Mesangial cell (primary cell): ENCODE data around the gene F13A1.

GRCh38 chr6:5447476-5448122 is 186.3 kb downstream of the FARS2 start:
- RAMPAGE, long total RNA: no peak

GRCh38 chr6:5672670-5673030 is 334.1 kb downstream of the NRN1 start:
- RAMPAGE, long total RNA: no peak

- RAMPAGE, long total RNA: no peak
Measured at GRCh38 chr6:6317762-6318439, 2.6 kb downstream of the F13A1 start.

GRCh38 chr6:6320395-6321224 is at the start of gene F13A1:
Gene F13A1 (minus strand): TSS chr6:6320662.
- RAMPAGE, long total RNA: no peak

- RAMPAGE, long total RNA: no peak
Measured at GRCh38 chr6:6701708-6702411, 113.3 kb downstream of the LY86 start.

- RAMPAGE, long total RNA: no peak
Measured at GRCh38 chr6:6711986-6712277, 123.4 kb downstream of the LY86 start.

DNA sequence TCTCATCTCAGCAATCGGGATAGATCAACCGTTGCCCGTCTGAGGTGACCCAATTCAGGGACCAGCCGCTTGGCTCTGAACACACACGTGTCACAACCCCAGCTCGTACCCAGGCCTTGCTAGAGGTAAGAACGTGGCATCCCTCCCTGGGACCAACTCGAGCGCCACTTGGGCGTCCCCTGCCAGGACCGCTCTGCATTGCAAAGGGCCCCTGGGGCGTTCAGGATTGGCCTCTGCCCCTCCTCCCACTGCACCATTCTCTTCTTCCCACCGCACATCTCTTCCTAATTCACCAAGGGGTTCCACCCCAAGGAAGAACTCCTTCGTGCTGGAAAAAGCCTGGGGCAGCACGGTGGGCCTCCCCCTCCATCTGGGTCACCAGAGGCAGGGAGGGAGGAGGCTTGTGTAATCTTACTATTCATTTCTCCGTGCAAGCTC is 136.7 kb downstream of the LY86 start:
- RAMPAGE, long total RNA: no peak

DNA sequence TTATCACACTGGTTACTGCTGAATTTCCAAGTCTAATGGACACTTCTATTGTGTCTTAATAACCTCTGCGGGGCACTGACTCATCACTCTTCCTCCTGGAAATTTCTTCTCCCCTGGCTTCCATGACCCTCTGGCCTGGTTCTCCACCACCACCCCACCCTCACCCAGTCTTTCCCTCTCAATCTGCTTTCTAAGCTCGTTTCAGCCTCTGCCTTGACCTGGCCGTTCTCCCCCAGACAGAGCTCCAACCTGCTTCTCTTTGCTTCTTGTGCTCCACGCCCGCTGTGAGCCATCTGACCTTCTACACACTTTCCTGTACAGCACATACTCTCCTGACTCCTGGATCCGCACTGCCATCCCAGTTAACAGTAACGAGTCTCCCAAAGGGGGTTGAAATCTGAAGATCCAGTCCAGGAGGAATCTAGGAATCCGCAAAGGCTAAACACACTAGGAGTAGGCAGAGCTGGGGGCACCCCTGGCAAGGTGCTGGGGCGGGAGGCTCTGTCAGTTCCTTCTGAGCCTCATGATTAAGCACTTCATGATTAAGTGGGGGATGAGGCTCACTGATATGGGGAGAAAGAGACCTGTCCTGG is 146.2 kb downstream of the LY86 start:
- RAMPAGE, long total RNA: no peak

DNA sequence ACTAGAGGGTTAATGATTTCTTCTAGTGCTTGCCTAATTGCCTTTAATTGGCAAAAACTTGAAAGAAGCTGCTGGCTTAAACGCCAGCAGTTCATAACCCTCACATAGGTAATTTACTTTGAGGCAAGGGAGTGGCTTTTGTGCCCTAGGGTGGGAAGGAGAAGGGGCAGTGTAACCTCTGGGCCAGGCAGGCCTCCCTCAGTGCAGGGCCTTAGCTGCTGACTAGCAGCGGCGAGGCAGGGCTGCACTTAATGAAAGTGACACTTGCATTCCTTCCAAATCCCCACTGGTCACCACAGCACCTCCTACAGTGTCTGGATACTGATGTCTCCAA is 152.6 kb downstream of the LY86 start:
- RAMPAGE, long total RNA: no peak

GRCh38 chr6:6791073-6791340 is 202.5 kb downstream of the LY86 start:
- RAMPAGE, long total RNA: no peak

- RAMPAGE, long total RNA: no peak
Measured at GRCh38 chr6:6891854-6892544, 215.8 kb upstream of the RREB1 start.

- RAMPAGE, long total RNA: no peak
Measured at GRCh38 chr6:7041358-7041770, 66.4 kb upstream of the RREB1 start.

DNA sequence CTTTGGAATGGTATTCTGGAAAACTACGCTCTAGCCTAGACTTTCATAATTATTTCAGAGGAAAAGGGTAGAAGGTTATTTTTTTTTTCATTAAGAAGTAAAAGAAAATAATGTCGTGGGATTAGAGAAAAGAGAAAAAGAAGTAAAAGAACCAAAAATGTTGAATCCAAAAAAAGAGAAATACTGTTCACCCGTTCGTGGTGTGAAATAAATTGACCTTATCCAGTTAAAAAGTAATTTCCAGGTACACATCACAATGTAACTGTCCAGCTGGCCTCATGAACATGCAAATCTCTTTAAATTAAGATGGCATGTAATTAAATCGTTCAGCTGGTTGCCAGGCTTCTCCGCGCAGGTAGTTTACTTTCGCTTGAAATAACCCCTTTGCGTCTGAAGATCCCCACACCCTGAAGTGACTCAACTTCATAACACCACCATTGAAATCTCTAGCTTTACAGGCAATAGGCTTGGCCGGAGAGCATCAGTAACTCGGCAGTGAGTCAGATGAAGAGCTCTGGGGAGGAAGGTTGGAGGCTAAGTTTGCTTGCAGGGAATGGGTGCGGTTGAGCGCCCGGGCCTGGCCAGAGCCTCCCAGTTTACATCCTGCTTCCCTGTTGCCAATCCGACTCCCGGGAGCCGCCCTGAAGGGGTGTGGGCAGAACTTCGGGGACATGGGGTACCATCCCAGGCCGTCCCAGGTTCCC is 57.1 kb upstream of the RREB1 start:
- RAMPAGE, long total RNA: no peak

DNA sequence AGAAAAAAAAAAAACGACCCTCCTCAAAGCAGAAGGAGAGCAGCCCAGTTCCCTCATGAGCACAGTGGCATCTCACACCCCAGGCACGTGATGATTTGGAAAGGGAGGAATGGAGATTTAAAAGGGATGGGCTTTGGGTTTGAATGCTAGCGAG is 54.7 kb upstream of the RREB1 start:
- RAMPAGE, long total RNA: no peak

- RAMPAGE, long total RNA: no peak
Measured at GRCh38 chr6:7109273-7109879, 1.6 kb downstream of the RREB1 start.

DNA sequence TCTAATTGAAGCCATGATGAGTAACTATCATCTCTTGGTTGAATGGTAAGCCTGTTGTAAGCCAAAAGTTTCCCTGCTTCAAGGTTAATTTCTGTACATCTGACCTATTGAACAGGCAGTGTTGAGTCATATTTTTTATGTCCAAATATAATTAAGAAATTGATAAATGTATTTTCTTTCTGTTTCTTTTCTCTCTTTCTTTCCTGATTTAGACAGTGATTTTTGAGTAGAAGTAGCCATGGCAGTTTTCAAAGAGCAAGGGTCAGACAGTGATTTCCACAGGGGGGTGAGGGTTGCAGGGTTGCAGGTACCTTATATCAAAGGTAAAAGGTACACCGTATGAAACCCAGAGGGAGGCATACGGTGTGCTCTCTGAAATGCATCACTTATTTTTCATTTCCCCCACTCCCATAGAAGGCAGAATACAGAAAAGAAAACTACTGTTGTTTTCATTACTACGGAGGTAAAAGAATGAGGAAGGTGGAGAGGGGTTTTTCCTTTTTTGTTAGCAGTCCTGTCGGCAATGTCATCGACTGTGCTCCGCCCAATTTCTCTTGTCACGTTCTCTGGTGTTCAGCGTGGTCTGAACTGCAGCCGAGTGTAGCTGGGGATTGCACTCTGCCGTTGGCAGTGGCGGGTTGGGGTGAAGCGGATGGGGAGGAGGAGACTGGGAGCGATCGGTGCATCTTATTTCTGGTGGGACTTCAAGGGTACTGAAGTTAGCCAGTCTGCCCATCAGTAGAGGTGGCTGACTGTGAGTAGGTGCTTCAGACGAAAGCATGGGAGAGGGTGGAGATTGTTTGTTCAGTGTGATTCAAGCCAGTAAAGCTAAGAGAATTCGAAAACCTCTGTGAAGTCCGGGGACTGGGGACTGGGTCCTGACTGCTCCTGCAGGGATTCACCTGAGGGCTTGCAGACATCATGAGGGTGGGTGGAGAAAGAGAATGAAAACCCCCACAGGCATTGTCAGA is 4.8 kb downstream of the RREB1 start:
- RAMPAGE, long total RNA: no peak

- RAMPAGE, long total RNA: no peak
Measured at GRCh38 chr6:7188971-7189918, 81.5 kb downstream of the RREB1 start.

GRCh38 chr6:7201675-7202599 is 94.2 kb downstream of the RREB1 start:
- RAMPAGE, long total RNA: no peak

DNA sequence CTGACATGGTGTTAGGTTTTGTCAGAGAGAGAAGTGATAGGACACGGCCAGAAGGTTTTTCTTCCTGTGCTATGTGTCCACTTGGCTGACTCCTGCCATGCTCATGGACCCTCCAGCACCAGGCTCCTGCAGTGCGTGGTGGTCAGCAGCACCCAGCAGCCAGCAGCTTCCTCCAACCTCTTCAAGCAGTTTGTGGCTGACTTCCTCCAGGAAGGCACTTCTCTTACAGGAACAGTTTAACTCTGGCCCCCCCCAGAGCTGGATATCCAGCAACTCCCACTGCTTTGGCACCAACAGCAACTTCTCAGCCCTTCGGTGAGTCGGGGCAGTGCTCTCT is 46.8 kb downstream of the SSR1 start:
- RAMPAGE, long total RNA: no peak

DNA sequence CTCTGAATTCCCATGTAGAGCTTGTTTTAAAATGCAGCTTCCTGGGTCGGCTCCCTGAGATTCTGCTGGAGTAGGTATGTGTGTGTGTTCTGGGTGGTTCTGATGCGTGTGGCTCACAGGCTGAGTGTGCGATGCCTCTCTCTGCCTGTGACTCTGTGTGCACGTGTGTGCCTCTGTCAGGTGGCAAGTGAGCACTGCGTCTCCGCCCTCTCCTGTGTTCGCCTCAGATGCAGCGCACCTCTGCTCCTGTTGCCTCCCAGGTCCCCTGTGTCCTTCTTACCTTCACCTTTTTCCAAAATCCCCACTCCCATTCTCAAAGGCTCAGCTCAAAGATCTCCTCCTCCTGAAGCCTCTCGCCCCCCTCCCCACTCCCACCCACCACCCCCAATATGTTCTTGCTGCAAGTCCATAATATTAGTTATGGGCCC is 45.2 kb downstream of the SSR1 start:
- RAMPAGE, long total RNA: no peak